Ovary (tissue), 7 donors: ENCODE results near the genes KCNE4 and AGFG1.

GRCh38 chr2:223051675-223052435 is at the start of gene KCNE4:
Gene KCNE4 (plus strand): TSS chr2:223052190.
- PRO-cap, 7 experiments = peak in 7 of 7 experiments; most common plus-strand start chr2:223052190 (in 7); most common minus-strand start chr2:223052097 (in 5)
- RAMPAGE, long total RNA, 2 experiments = start-site peak on the plus strand in 2 of 2 experiments, at chr2:223052147-223052226 at its widest, 12 to 37 reads per replicate

- PRO-cap, 7 experiments = no peak in any of the 7 experiments
- RAMPAGE, long total RNA, 2 experiments = no peak in any of the 2 experiments
Observed at GRCh38 chr2:223055900-223056324, 3.9 kb downstream of the KCNE4 start.

GRCh38 chr2:223056651-223057435 is 4.9 kb downstream of the KCNE4 start:
- PRO-cap, 7 experiments = peak in 2 of 7 experiments; most common plus-strand start chr2:223056918 (in 1); most common minus-strand start chr2:223056721 (in 1)
- RAMPAGE, long total RNA, 2 experiments = no peak in any of the 2 experiments

DNA sequence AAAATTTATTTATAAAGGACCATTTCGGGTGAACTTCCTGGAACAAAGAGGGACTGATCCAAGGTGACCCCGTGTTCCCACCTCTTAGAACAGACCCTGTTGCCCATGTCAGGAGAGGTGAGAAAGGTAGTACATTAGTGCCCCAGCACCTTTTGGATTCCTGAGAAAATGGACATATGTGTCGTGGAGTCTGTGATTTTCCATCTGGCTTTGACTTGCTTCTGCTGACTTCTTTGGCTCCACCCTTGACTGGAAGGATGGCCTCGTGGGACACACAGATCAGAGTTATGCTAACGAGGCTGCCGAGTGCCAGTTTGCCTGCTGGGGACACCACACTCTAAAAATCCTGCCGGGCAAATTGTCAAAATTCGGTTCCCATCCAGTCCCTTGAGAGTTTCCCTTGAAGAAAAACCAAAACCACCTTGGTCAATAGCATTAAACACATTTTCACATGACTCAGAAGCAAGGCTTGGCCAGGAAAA is 41.3 kb downstream of the KCNE4 start:
- PRO-cap, 7 experiments = no peak in any of the 7 experiments
- RAMPAGE, long total RNA, 2 experiments = no peak in any of the 2 experiments

DNA sequence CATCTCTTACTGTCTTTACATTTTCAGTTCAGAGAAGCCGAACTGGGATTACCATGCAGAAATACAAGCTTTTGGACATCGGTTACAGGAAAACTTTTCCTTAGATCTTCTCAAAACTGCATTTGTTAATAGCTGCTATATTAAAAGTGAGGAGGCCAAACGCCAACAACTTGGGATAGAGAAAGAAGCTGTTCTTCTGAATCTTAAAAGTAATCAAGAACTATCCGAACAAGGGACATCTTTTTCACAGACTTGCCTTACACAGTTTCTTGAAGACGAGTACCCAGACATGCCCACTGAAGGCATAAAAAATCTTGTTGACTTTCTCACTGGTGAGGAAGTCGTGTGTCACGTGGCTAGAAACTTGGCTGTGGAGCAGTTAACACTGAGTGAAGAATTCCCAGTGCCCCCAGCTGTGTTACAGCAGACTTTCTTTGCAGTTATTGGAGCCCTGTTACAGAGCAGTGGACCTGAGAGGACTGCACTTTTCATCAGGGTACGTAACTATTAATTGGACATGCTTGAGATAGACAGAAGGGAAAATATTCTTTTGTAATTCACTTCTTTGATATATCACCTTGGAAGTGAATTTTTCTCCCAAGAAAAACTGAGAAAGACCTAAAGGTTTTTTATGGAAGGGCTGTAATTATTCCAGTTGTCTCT is 2.4 kb downstream of the MRPL44 start:
- PRO-cap, 7 experiments = no peak in any of the 7 experiments
- RAMPAGE, long total RNA, 2 experiments = no peak in any of the 2 experiments

GRCh38 chr2:223984555-223985158 is 27.4 kb downstream of the MRPL44 start:
- PRO-cap, 7 experiments = no peak in any of the 7 experiments
- RAMPAGE, long total RNA, 2 experiments = start-site peak on the minus strand in 1 of 2 experiments, at chr2:223984757-223984865 at its widest, 19 reads per replicate

GRCh38 chr2:224678322-224678955 is 37.7 kb downstream of the CCDC195 start:
- PRO-cap, 7 experiments = no peak in any of the 7 experiments
- RAMPAGE, long total RNA, 2 experiments = no peak in any of the 2 experiments

DNA sequence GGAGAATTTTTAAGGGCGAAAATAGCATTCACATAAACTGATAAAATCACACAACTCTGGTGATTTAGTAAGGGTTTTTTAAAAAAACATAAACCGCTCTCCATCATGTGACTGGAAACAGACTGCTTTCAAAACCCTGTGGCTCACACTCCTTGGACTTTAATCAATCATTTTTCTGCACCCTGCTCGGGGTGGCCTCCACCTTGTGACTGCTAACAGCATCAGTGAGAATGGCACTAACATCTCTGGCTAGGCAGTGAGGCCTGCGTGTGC is 12.0 kb downstream of the DOCK10 start:
- PRO-cap, 7 experiments = no peak in any of the 7 experiments
- RAMPAGE, long total RNA, 2 experiments = no peak in any of the 2 experiments

- PRO-cap, 7 experiments = peak in 3 of 7 experiments; most common plus-strand start chr2:226151412 (in 1); most common minus-strand start chr2:226151304 (in 2)
- RAMPAGE, long total RNA, 2 experiments = no peak in any of the 2 experiments
Observed at GRCh38 chr2:226151058-226151612, 648.5 kb downstream of the IRS1 start.

DNA sequence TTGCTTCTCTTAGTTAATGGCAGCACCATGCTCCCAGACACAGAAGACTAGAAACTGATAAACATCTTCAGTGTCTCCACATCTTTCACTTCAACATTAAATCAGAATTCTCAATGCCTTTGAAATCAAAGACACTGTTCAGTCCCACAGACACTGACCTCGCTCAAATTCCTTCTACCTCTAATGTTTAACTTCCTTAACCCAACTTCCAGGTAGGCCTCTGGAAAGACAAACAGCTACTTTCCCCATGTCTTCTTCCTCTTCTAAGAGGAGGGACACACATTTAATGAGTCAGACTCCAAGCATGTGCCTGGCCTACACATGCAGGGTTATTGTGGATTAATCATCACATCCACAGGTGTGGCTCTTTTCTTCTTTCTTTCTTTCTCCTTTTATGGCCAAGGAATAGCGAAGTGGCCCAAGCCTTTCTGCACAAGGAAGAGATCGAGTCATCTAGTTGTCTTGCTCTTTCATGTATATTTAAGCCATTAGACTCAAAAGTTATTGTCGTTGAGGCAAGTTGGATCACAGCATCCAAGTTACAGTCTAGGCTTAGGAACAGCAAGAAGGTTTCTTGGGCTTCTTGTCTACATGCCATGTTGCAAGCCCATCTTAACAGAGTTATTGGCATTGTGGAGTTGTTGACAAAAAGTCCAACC is 387.8 kb downstream of the IRS1 start:
- PRO-cap, 7 experiments = no peak in any of the 7 experiments
- RAMPAGE, long total RNA, 2 experiments = no peak in any of the 2 experiments

DNA sequence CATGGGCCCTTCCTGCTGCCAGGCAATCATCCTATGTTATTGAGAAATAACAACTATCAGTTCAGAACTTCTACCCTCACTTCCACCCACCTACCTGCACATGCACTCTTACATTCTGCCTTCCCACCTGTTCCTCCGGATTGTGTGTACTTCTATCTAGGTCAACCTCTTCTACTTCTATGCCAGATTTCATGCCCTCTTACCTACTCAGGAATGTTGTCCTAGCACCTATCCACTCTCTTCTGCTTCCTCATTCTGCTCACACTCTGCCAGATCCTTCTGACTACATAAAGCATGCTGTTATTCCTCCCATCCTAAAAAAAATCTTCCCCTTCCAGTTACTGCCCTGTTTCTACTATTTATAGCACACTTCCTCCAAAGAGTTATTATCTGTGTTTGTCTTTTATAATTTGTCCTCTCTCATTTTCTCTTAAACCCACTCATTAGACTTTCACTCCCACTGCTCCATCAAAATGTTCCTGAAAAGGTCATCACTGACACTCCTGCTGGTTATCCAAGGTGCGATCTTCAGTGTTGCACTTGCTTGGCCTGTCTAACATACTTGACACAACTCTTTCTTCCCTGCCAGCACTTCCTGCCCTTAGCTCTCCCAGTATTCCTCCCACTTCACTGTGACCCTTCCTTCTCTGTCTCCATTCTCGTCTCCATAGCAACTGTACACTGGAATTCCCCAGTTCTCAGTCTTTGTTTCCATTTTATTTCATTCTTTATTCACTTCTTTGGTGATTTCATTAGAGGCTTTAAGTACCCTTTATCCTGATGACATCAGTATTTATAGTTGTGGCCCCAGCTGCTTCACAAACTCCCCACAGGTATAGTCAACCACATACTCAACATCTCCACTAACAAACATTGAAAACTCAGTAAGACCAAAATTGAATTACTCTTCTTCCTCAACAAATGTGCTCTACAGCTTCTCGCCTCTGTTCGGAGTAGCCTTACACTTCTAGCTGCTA is 333.2 kb downstream of the IRS1 start:
- PRO-cap, 7 experiments = no peak in any of the 7 experiments
- RAMPAGE, long total RNA, 2 experiments = no peak in any of the 2 experiments

GRCh38 chr2:226631589-226632135 is 168.0 kb downstream of the IRS1 start:
- PRO-cap, 7 experiments = peak in 4 of 7 experiments; most common plus-strand start chr2:226631853 (in 3); most common minus-strand start chr2:226631743 (in 4)
- RAMPAGE, long total RNA, 2 experiments = start-site peak on the minus strand in 1 of 2 experiments, at chr2:226631723-226631743 at its widest, 6 reads per replicate

DNA sequence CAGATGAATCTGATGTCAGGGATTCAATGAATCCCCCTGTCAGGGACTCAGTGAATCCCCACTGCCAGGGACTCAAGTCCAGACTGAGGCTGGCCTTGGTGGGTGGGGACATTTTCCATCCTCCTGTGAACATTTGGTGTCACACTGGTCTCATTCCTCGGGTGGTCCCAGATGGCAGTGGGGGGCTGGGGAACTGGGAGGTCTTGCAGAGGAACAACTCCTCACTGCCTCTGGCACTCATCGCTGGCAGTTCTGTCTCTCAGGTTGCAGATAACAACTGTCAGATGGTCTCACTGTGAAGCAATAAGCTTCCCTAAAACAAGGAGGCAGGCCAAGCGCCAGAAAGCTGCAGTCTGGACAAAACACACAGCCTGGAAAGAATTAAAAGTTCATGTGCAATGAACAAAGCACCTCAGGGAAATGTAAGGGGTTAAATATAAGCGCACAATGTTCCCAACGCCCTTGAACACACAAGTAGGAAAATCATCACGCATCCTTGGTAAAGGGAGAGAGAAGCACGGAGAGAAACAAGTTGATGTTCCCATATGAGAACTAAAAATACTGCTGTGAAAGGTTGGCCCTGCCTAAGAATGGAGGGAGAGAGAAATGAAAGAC is 78.0 kb downstream of the IRS1 start:
- PRO-cap, 7 experiments = peak in 5 of 7 experiments; most common plus-strand start position 502 of the sequence (in 5); most common minus-strand start position 254 of the sequence (in 4)
- RAMPAGE, long total RNA, 2 experiments = no peak in any of the 2 experiments

- PRO-cap, 7 experiments = peak in 2 of 7 experiments; most common plus-strand start chr2:226725646 (in 1); most common minus-strand start chr2:226725658 (in 2)
- RAMPAGE, long total RNA, 2 experiments = no peak in any of the 2 experiments
Observed at GRCh38 chr2:226725579-226725810, 74.1 kb downstream of the IRS1 start.

GRCh38 chr2:226754775-226755680 is 44.6 kb downstream of the IRS1 start:
- PRO-cap, 7 experiments = peak in 5 of 7 experiments; most common plus-strand start chr2:226755440 (in 5); most common minus-strand start chr2:226755145 (in 5)
- RAMPAGE, long total RNA, 2 experiments = no peak in any of the 2 experiments

GRCh38 chr2:226775969-226776539 is 23.6 kb downstream of the IRS1 start:
- PRO-cap, 7 experiments = no peak in any of the 7 experiments
- RAMPAGE, long total RNA, 2 experiments = no peak in any of the 2 experiments

DNA sequence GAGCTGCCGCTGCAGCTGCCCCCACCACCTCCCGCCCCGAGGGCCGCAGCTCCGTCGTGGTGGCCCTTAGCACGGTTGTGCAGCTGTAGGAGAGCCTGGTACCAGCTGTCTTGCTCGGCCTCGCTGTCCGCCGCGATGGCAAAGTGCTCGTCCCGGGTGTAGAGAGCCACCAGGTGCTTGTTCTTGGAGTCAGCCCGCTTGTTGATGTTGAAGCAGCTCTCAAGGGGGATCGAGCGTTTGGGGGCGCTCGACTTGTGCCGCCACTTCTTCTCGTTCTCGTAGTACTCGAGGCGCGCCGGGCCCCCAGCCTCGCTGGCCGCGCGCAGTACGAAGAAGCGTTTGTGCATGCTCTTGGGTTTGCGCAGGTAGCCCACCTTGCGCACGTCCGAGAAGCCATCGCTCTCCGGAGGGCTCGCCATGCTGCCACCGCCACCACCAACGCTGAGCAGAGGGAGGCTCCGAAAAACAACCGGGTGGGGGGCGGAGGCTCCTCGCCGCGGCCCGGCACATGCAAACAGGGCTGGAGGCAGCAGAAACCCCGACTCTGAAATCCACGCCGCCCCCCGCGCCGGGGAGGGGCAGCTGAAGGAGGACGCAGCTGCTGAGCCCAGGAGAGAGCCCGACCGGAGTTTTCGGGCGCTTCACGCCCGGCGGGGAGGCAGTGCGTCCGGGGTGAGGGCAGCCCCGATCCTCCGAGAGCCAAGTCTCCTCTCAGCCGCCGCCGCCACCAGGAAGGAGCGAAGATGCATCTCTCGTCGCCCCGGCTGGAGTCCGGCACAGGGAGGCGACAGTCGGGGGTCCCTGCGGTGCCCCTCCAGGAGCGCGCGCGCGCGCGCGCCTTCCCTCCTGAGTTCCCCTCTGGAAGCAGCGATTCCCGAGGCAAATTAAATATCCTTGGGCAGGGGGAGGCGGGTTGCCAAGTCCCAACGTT is 1.0 kb downstream of the IRS1 start:
- PRO-cap, 7 experiments = peak in 7 of 7 experiments; most common plus-strand start position 630 of the sequence (in 5); most common minus-strand start position 860 of the sequence (in 7)
- RAMPAGE, long total RNA, 2 experiments = start-site peak on the plus strand in 2 of 2 experiments, centred at positions 554 to 630 of the sequence, 17 to 21 reads per replicate

DNA sequence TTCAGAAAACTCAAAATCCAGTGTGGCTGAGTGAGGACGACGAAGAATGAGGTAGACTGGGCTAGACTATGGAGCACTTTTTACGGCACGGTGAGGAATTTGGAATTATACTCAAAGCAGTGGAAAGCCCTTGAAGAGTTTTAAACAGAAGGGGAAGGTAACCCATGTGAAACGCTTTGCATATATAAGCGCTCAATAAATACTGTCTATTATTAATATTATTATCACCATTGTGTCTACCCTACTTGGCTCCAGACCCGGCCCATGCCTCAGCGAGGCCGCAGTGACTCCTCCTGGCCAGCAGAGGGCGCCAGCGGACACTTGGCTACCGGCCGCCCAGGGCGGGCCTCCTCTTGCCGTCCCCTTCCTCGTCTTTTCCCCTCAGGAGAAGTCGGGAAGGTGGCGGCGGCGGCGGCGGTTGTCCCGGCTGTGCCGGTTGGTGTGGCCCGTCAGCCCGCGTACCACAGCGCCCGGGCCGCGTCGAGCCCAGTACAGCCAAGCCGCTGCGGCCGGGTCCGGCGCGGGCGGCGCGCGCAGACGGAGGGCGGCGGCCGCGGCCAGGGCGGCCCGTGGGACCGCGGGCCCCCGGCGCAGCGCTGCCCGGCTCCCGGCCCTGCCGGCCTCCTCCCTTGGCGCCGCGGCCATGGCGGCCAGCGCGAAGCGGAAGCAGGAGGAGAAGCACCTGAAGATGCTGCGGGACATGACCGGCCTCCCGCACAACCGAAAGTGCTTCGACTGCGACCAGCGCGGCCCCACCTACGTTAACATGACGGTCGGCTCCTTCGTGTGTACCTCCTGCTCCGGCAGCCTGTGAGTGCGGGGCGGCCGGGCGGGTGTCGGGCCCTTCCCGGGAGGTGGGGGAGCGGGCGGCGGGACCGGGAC is at the start of gene AGFG1:
TSS of gene AGFG1 (plus strand) at position 378 of the 882 bp plus-strand sequence.
- PRO-cap, 7 experiments = peak in 7 of 7 experiments; most common plus-strand start position 384 of the sequence (in 7); most common minus-strand start position 818 of the sequence (in 1)
- RAMPAGE, long total RNA, 2 experiments = no peak in any of the 2 experiments

DNA sequence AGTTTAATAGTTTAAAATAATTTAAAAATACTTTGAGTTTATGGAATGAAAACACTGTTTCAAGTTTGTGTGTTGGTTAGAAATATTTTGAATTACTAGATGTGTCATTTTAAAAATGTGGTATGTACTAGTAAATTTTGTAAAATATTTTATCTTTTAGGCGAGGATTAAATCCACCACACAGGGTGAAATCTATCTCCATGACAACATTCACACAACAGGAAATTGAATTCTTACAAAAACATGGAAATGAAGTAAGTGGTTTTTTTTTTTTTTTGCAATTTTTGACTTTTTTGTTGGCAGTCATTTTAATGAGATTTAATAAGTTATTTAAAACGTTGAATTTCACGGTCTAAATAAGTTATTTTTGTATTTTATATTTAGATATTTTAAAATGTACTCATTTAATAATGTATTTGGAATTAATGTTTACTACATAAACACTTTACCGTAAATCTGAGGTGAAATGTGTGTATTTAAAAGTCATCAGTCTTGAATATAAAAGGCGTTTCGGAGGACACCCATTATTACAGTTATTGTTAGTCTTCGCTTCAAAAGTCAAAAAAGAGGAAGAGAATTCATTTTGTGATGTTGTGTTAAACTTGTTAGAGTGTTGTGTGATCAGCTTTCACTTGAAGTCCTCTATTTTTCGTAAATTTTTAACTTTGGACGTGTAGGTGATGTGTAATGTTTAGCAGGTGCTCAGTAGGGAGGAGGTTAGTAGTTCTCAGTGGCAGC is 19.6 kb downstream of the AGFG1 start:
- PRO-cap, 7 experiments = no peak in any of the 7 experiments
- RAMPAGE, long total RNA, 2 experiments = no peak in any of the 2 experiments

DNA sequence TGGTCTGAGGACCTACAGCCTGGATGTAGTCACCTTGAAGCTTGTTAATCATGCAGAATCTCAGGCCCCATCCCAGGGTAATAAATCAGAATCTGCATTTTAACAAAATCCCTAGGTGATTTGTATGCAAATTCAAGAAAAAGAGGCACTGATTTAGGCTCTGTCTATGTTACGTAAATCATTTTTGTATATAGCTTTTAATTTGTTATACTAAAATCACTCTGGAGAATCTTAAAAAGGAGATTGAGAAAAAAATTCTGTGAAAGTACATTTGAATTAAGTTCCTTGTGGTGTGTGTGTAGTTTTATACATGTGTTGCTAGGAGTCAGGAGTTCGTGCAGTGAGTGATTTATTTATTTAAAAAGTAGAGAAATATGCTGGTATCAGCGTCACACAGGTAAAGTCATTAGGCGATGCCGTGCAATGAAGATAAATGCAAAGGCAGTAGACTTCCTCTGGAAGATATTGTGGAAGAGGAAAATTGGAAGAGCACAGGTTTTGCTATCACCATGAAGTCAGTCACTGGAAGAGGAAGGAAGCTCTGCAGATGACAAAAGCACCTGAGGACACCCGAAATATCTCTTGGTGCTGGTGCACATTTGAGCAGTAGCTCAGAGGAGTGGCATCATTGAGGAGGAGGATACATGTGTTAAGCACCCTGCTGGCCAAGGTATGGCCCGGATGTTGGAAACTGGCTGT is 33.0 kb upstream of the SCYGR2 start:
- PRO-cap, 7 experiments = no peak in any of the 7 experiments
- RAMPAGE, long total RNA, 2 experiments = no peak in any of the 2 experiments